Right cardiac atrium (tissue), 1 donor: ENCODE results near the genes ZNF681 and C19orf12.

GRCh38 chr19:22596093-22596541 lies 38.0 kb upstream of the ZNF492 start:
- PRO-cap, result bidirectional peak, plus-strand start at chr19:22596275, minus-strand start at chr19:22595995

DNA sequence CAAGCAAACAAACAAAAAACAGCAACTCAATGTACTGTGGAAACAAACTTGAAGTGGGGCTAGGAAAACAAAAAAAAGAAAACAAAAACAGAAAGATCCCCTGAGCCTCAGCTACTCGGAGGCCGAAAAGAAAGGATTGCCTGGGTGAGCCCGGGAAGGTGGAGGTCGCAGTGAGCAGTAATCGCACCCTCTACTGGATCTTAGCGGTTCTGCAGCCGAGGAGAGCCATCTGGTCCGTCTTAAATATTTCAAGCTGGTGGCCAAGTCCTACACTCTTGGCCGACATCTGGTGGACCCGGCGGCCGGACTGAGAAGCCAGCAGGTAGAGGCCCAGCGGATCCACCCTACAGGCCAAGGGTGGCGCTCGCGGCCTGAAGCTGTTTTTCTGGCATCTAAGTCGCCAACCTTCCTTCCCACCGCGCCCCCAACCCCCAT lies 46.6 kb upstream of the ZNF730 start:
- PRO-cap, result no peak

DNA sequence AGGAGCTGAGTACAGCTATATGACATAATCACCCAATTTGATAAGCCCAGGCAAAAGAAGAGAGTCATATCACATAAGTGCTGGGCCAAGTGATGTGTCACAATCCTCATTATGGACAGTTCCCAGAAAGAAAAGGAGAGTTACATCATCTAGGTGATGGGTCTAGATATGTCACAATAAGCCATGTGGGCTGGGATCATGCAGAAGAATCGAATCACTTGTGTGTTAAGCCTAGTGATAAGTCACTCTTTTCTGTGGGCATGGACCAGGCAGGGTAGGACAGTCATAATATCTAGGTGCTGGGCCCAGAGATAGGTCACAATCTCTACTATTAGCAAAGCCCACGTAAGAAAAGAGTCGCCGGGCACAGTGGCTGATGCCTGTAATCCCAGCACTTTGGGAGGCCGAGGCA lies 14.1 kb upstream of the ZNF724 start:
- PRO-cap, result no peak

GRCh38 chr19:23379586-23380075 lies 15.6 kb downstream of the ZNF91 start:
- PRO-cap, result no peak

- PRO-cap, result no peak
Observed at GRCh38 chr19:23467707-23468132, 72.4 kb upstream of the ZNF91 start.

GRCh38 chr19:23549371-23550130 lies 137.5 kb downstream of the ZNF675 start:
- PRO-cap, result no peak

GRCh38 chr19:23757982-23759217 lies at the start of gene ZNF681:
Gene ZNF681, minus strand, starts transcription at chr19:23758891.
- PRO-cap, result no peak

GRCh38 chr19:23957457-23958261 lies 43.0 kb downstream of the ZNF726 start:
- PRO-cap, result no peak

GRCh38 chr19:27762549-27763173 lies 1450.3 kb downstream of the UQCRFS1 start:
- PRO-cap, result no peak

GRCh38 chr19:27780692-27781336 lies 1432.1 kb downstream of the UQCRFS1 start:
- PRO-cap, result no peak

DNA sequence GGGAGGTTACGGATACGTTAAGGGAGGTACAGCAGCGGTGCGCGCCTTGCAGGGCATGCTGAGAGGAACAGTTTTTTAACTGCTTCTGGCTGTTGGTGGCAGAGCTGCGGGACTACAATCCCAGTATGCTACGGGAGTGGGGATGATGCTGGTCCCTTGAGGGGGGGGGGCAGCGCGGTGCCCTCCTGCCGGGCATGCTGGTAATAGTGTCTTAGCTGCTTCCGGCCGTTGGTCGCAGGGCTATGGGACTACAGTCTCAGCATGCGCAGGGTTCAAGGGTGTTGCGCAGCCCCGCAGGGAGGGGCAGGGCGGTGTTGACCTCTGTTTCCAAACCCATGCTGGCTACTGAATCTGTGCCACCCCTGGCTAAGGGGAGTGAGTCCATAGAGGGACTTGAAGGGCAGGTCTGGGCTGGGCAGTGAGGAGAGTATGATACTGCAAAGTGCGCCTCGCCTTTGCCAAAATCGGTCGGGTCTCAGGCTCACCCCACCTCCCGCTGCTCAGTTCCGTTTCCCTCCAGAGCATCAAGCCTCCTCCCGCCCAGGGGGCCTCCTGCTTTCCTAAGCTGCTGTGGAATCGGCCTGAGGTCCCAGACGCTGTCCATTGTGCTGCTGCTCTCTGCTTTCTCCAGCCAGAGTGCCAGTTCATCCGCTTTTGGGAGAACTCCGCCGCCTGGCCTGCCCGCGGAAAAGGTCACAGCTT lies 1418.6 kb downstream of the UQCRFS1 start:
- PRO-cap, result bidirectional peak, plus-strand start at position 209 of the sequence, minus-strand start at position 116 of the sequence

GRCh38 chr19:28481821-28482551 lies 731.0 kb downstream of the UQCRFS1 start:
- PRO-cap, result no peak

GRCh38 chr19:28989088-28989546 lies 223.8 kb downstream of the UQCRFS1 start:
- PRO-cap, result no peak

DNA sequence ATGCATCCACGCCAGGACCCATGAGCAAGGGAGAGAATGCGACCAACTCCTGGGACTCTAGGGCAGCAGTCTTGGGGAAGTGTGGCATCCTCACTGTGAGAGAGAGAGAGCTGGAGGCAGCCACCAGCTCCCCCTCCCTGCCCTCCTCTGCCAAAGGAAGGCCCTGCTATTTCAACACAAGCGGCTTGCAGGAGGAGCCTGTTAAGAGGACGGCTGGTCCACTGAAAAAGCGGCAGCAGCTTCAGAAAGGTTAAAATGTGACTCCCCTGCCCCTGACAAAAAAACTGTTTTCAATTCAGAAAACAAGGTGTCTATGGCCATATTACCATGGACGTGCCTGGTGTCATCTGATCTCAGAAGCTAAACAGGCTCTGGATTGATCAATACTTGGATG lies 211.6 kb downstream of the UQCRFS1 start:
- PRO-cap, result no peak

DNA sequence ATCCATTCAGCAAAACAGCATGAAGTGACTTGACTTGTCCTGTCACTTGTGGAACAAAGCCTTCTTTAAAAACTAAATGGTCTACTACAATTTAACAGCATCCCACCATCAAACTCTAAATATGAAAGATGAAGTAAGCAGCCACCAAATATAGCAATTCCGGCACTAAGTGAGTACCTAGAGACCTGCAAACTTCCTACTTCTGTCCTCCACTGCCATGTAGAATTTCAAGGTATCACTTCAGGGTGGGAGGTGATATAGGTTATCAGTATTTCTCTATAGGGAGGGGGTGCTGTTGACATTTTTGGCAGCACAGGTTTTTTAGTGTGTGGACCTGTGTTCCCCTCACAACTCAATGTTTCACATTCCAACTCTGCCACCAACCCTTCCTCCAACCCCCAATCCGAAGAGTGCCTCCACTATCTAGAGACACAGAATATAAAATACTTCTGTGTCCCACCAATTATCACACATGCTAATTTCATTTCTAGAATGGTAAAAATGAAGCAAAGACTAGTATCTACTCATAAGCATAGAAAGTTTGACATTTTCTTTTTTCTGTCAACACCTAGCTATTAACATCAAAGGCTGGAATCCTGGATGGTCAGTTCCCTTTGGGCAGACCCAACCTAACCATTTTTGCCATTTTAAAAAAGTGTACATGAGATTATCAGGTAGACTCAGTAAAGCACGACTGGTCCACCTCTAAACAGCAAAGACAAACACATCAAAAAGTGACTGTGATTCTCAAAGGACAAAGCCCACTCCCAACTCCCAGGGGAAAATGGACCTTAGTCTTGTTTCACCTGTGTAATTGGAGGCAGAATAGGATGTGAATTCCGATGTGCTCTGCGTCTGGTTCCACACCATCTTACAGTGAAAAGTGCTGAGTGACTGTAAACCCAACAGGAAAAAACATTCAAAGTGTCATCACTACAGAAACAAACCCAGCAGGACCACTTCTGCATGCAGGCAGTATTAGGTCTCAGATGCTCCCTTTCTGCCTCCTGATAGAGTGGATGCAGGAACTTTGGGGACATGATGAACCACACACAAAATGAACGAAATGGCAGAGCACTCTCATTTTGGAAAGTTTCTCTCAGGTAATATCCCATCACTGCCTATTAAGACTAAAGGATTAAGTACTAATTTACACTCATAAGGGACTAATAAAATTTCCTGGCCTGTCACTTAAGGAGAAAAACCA lies 6.8 kb downstream of the UQCRFS1 start:
- PRO-cap, result no peak

DNA sequence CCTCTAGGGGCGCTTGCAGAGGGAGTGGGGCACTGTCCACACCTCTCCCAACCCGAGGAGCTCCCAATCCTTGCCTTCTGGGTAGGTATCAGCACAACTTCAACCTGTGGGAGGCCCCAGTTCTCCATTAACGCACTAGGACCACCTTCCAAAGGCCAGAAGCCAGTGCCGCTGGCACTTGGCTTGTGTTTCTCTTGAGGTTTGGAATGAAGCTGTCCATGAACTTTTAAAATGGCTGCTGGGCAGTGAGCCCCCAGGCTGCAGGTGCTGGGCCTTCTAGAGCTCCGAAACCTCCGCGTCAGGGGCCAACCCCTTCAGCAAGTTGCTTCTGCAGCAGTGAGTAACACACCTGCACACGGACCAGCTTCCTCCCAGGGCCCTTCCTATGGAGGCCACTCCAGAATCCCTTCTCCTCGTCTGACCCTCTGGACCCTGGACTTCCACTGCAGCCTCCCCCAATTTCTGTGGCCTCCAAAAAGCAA lies 108.5 kb upstream of the VSTM2B start:
- PRO-cap, result no peak

DNA sequence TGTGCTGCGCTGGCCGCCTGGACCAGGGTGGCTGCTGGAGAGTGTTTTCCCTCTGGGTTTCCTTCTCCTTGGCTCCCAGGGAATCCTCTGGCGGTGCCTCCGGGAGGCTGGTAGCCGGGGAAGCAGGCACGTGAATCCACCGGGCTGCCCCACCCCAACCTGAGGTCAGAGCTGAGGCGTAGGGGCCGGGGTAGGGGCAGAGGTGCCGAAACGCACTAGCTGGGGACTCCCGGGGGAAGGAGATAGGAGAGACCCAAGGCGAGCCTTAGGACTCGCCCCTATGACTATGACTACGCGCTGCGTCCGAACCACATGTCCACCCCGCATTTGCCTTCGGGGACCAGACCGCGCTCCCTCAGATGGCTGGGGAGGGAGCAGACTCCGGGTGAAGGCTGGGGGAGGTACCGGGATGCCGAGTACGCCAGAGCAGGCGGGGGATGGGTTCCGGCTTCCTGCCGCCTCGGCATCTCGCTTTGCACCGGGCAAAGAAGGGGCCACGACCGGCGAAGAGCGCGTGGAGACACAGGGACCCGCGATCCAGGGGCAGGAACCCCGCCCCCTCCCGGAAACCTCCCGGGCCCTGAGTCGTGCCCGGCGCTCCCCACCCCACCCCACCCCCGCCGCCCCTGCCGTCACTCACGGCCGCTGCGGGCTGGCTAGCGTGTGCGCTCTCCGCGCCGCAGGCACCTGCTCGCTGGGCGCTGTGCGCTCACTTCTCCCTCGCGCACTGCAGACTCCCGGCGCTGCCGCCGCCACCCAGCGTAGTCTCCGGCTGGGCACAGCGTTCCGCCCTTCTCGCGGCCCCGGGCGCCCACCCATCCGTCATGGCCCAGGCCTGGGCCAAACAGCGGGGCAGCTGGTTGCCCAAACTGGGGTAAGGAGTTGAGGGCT lies 765 bp upstream of the VSTM2B start:
- PRO-cap, result no peak

DNA sequence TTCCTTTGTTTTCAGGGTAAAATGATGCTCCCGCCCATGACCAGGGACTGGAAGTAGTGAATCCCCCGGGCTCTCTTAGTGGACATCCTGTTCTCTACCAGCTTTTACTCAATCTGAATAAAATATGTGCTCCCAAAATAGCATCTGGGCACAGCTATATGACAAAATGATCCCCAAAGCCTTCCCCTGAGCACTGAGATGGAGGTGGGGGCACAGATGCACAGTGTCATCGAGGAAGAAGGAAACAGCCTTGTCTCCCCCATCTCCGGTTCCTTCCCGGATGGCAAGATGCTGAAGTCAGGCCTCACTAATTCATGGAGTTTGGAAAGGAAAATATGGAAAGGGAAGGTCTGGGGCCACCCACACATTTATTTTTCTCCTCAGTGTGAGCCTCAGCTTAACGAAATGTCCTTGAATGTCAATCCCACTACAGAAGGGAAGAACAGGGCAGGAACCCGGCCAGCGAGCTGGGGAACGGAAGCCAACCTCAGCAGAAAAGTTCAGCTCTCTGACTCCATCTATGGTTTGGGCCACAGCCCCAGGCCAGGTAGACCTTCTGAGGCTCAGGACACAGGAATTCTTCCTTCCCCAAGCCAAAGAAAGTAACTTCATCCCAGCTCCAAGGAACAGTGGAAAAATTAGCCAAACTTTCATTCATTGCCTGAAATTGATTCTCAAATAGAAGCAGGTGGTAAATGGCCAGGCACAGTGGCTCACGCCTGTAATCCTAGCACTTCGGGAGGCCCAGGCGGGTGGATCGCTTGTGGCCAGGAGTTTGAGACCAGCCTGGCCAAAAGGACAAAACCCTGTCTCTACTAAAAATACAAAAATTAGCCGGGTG lies 8.5 kb downstream of the C19orf12 start:
- PRO-cap, result no peak

DNA sequence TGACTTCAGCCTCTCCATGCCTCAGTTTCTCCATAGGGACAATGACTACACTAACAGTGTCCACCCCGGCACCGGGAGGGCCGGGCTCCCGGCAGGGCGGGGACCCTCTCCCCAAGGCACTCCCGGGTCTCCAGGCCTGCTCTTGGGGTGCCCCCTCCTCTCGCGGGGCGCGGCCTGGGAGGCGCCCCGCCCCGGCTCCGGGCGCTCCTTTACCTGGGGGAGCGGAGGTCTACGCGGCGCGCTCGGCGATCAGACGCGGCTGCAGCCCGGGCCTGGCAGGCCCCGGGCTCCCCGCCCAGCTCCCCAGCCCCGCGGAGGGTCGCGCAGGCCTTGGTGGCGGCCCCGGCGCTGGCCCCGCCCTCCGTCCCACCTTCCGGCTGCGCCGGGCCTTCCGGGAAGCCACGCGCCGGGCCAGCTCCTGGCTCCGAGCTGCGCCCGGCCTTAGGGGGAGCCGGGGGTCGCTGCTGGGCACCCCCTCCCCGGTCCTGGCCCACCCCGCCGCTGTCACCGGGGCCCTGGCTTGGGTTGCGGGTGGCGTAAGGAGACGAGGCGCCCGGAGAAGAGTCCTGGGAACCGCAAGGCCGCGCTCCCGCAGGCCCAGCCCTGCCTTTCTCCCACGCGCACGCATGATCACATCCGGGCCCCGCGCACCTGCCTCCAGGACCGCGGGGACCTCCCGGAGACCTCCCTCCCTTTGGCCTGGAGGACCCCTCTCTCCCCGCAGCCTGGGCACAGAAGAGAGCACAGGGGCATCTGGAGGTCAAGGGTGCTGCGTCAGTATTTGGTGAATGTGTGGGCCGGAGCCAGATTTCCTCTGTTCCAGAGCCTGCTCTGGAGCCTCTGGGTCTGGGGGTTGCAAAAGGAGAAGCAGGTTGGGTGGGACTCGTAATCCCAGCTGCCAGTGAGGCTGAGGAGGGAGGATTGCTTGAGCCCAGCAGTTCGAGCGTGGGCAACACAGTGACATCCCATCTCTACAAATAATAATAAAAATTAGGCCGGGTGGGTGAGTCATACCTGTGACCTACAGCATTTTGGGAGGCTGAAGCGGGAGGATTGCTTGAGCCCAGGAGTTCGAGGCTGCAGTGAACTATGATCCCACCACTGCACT lies at the start of gene C19orf12:
Gene C19orf12, minus strand, starts transcription at position 350 of the 1,108 bp plus-strand sequence.
- PRO-cap, result bidirectional peak, plus-strand start at position 207 of the sequence, minus-strand start at position 122 of the sequence; bidirectional peak, plus-strand start at position 402 of the sequence, minus-strand start at position 290 of the sequence

DNA sequence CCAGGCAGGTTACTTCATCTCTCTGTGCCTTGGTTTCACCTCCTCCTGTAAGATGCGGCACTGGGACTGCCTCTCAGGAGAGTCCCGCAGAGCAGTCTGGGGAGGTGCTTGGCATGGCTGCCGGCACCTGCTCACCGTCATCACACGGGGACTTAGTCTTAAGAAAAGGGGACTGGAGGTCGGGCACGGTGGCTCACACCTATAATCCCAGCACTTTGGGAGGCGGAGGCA lies 46.1 kb upstream of the C19orf12 start:
- PRO-cap, result no peak